Mesenchymal stem cell of the bone marrow (primary cell): ENCODE results near the genes HELB and NUP107.

DNA sequence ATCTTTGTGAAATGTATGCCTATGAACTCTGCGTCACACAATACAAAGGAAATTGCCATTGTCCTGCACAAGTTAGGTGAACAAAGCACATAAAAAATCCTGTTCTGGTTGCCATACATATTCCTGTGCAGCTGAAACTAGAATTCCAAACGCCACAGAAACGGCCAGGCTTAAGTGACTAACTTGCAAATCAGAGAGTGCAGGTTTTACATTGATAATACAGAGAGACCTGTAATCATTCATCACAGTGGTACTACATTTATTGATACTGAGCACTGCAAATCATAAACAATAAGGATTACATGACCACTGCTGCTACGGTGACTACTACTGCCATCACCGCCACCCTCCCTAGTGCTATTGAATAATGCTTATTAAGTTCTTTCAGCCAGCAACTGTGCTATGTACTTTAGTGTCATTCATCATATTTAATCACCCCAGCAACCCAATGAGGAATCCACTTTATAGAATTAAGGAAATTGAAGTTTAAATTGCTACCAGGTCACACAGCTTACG, 112.1 kb downstream of the HMGA2 start:
- CAGE, long polyA plus RNA, result no peak

DNA sequence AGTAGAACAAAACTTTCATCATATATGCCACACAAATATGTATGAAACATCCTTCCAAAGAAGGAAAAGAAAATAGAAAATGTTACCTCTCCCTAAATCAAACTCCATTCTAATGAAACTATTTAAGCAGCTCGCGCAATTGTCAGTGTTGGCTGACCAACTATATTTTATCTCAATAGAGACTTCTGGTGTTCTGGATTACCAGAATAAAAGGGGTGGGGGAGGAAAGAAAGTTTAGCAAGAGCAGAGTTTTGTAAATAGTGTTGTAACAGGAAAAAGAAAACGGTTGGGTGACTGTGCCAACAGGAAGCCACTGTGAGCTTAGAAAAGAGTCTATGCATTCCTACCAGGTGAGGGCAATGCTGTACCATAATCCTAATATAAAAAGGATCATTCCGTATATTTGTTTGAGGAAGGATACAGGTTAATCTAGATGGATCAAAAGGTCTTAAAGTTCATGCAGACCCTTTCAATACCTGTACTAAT, 14.5 kb upstream of the LLPH start:
- CAGE, long polyA plus RNA, result no peak

DNA sequence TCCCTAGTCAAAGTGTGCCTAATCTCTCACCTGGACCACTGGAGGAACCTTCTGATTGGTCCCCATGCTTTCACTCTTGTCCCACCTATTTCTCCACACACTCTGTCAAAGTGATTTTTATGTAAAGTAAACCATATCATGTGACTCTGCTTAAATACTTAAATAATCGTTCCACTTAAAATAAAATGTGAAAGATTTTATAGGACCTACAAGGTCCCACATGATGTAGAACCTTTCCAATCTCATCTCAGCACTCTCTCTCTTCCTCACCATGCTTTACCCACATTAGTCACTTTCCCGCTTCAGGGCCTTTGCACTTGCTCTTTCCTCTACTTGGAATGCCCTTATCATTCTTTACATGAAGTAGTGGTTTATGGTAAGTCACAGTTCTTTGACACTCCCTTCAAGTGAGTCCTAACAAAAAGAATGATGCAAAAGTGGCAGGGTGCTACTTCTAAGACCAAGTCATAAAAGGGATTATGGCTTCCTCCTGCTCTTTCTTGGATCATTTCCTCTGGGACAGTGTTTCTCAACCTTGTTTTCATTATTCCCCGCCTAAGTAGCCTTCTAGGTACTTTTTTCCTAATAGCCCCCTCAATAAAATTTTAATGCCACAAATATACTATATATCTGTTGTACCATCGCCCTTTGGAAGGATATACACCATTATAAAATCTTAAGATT, 13.2 kb downstream of the TMBIM4 start:
- CAGE, long polyA plus RNA, result no peak

GRCh38 chr12:66301973-66303179, at the start of gene HELB:
TSS of gene HELB (plus strand) at chr12:66302493.
- CAGE, long polyA plus RNA, result no peak

DNA sequence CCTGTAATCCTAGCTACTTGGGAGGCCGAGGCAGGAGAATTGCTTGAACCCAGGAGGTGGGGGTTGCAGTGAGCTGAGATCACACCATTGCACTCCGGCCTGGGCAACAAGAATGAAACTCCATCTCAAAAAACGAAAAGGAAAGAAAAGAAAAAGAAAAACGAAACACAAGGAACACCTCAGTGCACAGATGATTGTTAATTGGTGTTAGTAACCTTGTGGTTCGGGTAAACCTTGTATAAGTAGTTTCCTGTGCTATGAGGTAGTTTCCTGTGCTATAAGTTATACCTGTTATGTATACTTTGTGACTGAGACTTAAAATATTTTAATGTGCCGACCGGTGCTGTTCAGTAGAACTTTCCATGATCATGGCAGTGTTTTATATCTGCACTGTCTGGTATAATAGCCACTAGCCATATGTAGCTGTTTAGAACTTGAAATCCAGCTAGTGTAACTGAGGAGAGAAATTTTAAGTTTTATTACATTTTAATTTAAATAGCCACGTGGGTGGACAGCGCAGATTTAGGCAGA, 1.3 kb downstream of the HELB start:
- CAGE, long polyA plus RNA, result no peak

- CAGE, long polyA plus RNA, result no peak
These were observed 2.1 kb downstream of the HELB start for GRCh38 chr12:66304081-66305157.

DNA sequence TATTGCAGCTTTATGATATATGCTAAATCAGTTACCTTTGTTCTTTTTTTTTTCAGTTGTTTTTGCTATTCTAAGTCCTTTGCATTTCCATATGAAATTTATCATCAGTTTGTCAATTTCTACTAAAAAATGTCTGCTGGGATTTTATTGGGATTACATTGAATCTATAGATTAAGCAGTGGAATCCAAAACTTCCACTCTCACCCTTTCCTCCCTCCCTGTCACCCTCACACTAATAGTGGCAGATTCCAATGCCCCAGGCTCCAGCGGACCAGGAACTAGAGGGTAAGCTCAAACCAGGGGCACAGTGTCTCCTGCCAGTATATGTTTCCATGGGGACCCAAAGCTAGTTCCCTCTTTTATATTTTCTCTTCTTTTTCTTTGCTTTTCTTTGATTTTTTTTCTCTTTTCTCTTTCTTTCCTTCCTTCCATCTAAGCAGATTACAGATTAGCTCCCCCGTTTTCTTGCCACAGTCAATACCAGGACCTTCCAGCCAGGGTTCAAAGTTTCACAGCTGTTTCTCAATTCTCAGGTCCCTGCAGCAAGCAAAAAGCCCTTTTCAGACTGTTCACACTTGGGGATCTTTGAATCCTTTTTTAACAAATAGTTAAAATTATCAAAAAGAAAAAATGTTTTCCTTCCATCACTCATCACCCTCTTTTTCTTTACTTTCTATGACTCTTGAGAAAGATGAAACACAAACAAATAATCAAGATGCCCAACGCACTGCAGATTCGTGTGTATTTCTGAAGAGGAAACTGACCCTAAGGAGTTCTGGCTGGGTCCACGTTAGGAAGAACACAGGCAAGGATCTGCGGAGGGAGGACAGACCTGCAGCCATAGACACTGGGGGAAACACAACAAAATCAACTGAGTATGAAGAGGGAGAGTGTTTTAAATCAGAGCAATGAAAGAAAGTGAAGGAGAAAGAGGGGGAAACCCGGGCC, 245.4 kb upstream of the CAND1 start:
- CAGE, long polyA plus RNA, result no peak

DNA sequence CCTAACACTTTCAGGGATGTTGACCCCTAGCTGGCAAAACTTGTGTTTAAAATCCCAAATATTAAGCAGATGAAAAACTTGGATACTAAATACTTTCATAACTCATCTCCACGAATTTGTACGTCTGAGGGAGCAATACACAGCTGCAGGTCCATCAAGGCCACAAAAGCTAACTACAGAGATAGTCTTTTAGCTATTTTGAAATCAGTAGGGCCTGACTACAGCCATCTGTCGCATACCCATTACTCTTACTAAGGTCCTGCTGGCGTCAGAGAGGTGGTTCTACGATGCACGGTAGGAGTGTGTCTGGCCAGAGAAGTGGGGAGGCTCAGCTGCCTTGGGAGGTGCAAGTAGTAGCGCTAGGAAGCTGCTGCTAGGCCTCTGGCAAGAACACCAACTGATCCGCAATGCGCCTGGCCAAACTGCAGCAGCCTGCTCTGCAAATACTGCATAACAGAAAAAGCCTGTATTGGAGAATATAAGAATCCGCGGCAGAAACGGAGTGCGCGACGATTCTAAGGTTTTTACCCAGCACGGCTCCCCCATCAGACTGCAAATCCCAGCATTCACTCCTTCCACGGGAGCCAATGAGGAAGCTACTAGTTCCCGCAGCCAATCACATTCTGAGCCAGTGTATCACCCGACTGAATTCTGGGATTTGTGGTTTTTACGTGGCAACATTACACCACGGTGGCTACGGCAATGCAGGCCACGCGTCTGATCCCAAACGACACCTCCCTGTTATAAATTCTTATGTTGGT, 747 bp upstream of the CAND1 start:
- CAGE, long polyA plus RNA, result no peak

- CAGE, long polyA plus RNA, result no peak
These were observed 125.4 kb downstream of the CAND1 start for GRCh38 chr12:67394458-67394976.

- CAGE, long polyA plus RNA, result no peak
These were observed 414 bp downstream of the DYRK2 start for GRCh38 chr12:67648858-67649460.

- CAGE, long polyA plus RNA, result no peak
These were observed 1.9 kb downstream of the DYRK2 start for GRCh38 chr12:67650544-67650793.

- CAGE, long polyA plus RNA, result no peak
These were observed 127.4 kb downstream of the IFNG start for GRCh38 chr12:68032074-68032539.

- CAGE, long polyA plus RNA, result no peak
These were observed 8.6 kb upstream of the IL26 start for GRCh38 chr12:68234260-68234521.

DNA sequence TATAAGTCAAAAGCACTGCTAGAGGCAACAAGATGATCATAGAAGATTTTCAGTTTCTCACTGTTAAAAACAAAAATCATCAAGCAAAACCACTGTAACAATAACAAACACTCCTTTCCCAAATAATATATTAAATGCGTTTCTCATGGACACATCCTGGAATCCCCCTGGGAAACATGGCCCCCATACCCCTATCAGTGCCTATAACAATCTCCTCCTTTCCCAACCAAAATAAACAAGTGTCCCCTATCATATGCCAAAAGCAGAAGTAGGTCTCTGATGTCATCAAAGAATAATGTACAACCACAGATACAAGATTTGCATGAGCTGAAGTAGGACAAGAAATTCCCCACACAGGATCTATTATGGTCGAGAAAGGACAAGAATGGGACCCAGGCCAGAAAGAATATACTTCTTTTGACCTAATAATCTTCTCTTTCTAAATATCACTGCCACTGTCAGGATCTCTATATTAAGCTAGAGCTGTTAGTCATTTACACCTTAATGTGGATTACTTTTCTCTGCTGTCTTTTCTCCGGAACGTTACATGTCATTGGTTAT, 27.0 kb upstream of the MDM1 start:
- CAGE, long polyA plus RNA, result no peak

GRCh38 chr12:68609850-68610307, 820 bp upstream of the RAP1B start:
- CAGE, long polyA plus RNA, result no peak

GRCh38 chr12:68613526-68613875, 2.8 kb downstream of the RAP1B start:
- CAGE, long polyA plus RNA, result no peak

GRCh38 chr12:68613876-68614590, 3.3 kb downstream of the RAP1B start:
- CAGE, long polyA plus RNA, result no peak

- CAGE, long polyA plus RNA, result no peak
These were observed at the start of gene NUP107 for GRCh38 chr12:68686358-68687158. TSS of gene NUP107 (plus strand) at chr12:68686978.

- CAGE, long polyA plus RNA, result no peak
These were observed 30.6 kb downstream of the MDM2 start for GRCh38 chr12:68838575-68838905.

GRCh38 chr12:68855945-68856519, 48.1 kb downstream of the MDM2 start:
- CAGE, long polyA plus RNA, result no peak